Mesenchymal stem cell of Wharton's jelly (primary cell): ENCODE results near the genes SPEF2, IL7R and NUP155.

- CAGE, long polyA plus RNA = no peak
Measured at GRCh38 chr5:35198559-35199490, 31.5 kb downstream of the PRLR start.

DNA sequence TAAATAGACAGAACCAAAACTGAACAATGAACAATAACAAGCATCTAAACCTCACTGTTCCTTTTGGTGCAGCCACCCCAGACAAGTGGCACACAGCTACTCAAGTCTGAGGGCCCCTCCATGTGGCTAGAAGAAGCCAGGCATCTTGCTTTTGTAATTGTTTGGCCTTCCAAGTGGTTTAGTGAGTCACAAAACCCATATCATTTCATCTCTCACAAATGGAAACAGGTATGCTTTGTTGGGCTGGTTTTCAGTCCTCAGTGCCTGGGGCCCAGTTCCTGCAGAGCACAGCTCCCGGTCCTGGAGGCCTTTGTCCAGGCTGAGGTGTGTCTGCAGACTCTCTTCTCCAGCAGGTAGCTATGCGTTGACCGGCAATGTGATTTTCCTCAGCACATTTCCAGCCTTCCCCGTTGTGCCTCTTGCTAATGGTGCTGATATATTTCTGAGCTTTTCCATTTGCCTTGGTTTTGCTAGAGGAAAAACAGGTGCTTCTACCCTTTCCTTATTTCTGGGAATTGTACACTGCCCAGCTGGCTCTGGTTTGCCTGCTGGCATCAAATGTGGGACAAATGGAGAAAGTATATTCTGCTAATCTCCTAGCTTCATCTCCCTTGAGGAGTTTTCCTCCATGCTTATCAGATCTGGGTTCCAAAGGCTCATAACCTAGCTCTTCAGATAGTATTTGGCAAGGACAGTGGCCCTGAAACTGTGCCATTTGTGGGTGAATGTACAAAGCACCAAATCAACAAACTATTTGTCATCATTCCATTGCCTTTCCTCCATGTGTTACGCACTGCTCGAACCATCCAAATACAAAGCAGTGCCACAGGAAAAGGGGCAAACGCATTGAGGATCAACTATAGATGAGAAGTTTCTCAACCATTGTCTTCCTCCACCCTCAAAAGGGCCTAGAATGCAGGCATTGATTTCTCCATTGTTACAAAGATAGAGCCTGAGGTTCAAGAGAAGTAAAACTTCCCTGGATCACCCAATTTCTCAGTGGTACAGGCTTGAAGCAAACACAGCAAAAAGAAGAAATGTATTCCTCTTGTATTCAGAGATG lies 16.3 kb downstream of the PRLR start:
- CAGE, long polyA plus RNA = no peak

- CAGE, long polyA plus RNA = no peak
Measured at GRCh38 chr5:35617239-35618554, at the start of gene SPEF2. Gene SPEF2 (plus strand): TSS chr5:35617863.

DNA sequence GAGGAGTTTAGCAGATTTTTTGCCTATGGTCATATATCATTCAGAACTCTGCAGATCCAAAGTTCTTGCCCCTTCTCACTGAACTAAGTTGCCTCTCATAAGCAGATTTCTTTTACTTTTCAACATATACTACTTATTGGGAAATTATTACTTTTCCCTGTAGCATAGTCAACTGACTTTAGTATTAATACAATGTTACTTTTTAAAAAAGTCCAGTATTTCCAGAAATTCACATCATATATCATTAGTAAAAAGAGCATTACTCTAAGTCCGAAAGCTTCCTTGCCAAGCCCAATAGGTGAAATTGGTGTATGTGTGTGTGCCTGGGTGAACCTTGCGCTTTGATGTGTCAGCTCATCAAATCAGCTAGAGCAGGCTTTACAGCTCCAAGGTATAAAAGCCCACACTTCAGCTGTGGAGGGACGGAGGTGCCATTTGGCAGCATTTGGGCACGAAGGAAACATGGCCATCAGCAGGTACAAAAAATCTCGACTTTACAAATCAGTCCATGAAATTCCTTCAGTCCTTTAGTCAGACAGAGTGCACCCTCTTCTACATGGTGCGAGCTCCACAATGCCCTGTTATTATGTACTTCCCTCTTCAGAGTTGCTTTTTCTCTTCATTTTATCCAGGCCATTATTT lies 76.5 kb upstream of the IL7R start:
- CAGE, long polyA plus RNA = no peak

DNA sequence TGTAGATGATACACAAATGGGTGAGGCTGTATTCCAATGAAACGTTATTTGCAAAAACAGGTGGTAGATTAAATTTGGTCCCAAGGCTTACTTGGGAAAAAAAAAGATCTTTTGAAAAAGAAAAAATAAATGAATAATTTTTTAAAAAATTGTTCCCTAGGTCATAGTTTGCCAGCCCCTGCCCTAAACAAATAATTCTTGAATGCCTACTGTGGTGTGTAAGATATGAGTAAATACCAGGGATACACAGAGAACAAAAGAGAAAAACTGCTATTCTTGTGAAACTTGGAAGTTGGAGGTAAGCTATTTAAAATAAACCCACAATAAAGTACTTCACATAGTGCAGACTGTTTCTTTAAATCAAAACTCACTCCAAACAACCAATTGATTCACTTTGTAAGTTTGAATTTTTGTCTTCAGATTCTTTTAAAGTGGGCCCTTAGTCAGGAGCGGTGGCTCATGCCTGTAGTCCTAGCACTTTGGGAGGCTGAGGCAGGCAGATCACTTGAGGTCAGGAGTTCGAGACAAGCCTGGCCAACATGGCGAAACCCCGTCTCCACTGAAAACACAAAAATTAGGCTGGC lies 727 bp upstream of the IL7R start:
- CAGE, long polyA plus RNA = no peak

GRCh38 chr5:35856550-35857410 lies at the start of gene IL7R:
Gene IL7R (plus strand): TSS chr5:35856891.
- CAGE, long polyA plus RNA = no peak

- CAGE, long polyA plus RNA = no peak
Measured at GRCh38 chr5:35860073-35860517, 3.4 kb downstream of the IL7R start.

DNA sequence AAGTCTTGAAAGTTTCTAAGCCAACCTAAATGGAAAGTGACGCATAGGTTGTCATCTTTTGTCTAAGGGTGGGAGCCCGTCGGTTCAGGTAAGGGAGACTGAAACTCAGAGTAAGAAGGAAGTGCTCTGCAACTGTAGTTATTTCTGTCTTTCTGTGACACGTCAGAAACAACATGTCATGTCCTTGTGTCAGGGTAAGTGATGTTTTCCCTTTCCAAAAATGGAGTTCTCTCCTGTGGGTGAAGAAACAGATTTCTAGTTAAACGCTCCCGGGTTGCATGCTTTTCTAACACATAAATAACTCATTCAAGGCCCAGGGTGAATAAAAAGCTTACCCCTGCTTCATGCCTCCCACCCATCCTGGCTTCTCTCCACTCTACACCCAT lies 33.6 kb downstream of the CAPSL start:
- CAGE, long polyA plus RNA = no peak

DNA sequence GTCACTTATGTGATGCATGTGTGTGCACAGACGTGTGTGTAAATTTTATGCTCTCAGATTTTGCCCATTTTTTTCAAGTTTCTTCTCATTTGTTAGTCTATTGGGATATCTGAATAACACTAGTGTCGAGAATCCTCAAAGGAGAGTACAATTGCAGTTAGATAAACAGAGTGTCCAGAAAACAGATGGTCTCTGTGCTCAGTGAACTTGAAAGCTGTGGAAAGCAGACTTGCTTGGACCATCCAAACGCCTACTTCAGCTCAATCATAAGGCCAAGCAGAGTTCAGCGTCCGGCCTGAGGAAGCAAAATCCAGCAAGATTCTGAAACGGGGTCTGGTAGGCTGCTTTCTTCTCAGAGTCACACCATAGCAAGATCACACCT lies 35.8 kb upstream of the UGT3A1 start:
- CAGE, long polyA plus RNA = no peak

DNA sequence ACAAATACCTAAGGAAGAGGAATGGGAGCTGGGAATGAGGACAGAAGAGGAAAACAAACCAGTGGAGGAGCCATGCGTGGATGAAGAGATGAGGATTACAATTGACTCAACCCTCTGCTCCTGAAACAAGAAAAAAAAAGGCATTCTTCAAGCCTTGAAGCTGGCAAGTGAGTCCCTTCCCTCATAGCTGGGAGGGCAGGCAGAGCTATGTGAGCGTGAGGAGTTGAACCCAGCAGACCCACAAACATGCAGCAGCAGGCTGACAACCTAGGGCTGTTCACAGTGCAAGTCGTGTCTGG lies 125.1 kb upstream of the SLC1A3 start:
- CAGE, long polyA plus RNA = no peak

DNA sequence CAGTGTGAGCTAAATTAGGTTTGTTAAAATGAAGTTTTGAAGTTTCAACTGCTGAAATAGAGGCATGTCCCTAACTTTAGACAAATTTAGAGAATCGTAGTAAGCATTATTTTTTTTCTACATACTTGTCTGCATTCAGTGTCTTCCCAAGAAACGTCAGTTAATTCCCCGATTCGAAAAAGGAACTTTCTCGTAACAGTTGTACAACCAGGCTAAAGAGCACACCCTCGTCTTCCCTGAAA lies 468 bp upstream of the SLC1A3 start:
- CAGE, long polyA plus RNA = no peak

GRCh38 chr5:36739525-36740488 lies 133.4 kb downstream of the SLC1A3 start:
- CAGE, long polyA plus RNA = no peak

DNA sequence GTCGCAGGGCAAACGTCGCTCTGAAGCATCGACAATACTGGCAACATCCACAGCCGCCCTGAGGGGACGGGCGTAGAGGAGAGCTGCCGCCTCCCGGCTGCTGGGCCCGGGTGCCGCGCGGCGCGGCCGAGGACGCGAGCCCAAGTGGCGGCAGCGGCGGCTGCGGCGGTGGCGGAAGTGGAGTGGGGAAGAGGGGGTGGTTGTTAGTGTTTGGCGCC lies 149 bp upstream of the NIPBL start:
- CAGE, long polyA plus RNA = no peak

DNA sequence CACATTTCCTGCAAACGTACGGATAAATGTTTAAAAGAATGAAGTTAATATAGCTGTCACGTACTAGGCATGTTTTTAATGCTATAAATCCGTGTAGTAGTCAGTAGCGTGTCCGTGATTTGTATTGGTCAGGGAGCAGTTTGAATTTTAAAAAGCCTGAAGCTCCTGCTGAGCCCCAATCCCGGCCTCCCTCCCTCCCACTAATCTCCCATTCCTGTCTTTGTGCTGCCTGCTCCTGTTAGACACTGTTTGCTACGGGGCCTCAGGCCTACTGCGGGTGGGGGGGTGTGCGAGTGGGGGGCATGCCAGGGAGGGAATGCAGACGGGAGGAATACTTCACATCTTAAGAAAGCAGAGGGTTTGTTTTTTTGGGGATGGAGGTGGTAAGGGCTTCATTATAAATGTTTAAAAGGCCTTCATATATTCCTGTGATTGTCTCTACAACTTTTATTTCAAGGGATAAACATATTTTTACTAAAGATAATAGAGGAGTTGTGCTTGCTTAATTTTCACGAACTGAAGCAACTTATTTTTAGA lies 2.2 kb downstream of the NIPBL start:
- CAGE, long polyA plus RNA = no peak

DNA sequence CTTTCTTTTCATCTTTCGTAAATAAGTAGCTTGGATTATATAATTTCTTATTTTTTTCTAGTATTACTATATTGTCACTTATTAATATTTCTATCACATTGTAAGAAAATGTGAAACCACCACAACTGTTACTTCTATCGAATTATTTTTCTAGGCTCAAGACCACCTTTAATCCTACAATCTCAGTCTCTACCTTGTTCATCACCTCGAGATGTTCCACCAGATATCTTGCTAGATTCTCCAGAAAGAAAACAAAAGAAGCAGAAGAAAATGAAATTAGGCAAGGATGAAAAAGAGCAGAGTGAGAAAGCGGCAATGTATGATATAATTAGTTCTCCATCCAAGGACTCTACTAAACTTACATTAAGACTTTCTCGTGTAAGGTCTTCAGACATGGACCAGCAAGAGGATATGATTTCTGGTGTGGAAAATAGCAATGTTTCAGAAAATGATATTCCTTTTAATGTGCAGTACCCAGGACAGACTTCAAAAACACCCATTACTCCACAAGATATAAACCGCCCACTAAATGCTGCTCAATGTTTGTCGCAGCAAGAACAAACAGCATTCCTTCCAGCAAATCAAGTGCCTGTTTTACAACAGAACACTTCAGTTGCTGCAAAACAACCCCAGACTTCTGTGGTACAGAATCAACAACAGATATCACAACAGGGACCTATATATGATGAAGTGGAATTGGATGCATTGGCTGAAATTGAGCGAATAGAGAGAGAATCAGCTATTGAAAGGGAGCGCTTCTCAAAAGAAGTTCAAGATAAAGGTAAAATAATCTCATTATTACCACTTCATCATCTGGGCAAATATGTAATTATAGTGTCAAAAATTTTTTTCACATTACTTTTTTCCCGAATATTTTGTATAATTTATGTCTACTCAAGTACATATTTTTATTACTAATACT lies 99.3 kb downstream of the NIPBL start:
- CAGE, long polyA plus RNA = no peak

DNA sequence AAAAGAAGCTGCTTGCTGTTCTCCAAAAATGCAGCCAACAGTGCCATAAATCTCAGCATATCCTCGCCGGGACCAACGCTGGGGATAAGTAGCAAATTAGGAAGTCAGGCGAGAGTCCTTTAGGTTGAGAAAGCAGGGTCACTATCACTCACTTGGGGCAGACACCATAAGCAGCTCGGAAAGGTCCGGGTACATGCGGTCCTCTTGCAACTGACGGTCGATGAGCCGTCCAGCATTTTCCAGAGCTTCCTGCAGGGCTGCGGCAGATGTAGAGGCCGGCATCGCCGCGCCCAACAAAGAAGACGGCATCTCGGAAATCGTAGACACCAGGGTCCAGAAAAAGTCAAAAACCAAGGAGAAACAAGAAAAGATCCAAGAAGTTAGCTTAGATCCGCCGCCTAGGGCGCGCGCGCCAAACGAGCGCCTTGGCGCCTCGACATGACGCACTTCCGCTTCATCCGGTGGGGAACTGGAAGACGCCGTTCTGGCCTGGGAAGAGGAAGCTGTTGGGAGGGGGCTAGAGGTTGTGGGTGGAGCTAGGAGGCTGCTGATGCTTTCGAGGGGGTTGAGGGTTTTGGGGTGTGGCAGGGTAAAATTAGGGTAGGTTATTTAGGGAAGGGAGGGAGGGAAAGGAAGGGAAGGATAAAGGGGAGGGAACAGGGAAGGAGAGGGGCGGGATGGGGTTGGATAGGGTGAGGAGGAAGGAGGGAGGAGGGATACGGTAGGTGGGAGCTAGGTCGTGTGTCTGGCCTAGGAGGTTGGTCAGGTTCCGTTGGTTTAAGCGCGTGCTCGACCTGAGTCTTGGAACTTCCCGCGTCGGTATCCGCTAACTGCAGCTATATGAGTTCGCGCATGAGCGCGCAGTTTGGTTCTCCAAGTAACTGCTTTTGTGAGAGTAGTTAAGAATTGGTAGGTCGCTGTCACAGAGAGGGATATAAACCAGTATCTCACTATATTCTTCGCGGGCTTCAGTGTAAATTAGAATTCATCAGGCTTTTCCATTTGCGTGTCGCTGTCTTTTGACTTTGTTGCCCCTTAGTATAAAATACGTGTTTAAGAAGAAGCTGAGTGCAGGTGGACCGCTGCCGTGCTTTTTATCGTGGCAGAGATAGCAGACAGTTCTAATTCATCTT lies at the start of gene NUP155:
NUP155 (minus strand) TSS at position 438 of the 1,133 bp plus-strand sequence.
- CAGE, long polyA plus RNA = no peak

GRCh38 chr5:38386718-38387116 lies 128.4 kb downstream of the EGFLAM start:
- CAGE, long polyA plus RNA = no peak

GRCh38 chr5:38542462-38543193 lies 13.8 kb downstream of the LIFR start:
- CAGE, long polyA plus RNA = no peak

- CAGE, long polyA plus RNA = no peak
Measured at GRCh38 chr5:38554709-38555354, 1.6 kb downstream of the LIFR start.

GRCh38 chr5:38556726-38557701 lies 568 bp upstream of the LIFR start:
- CAGE, long polyA plus RNA = no peak